ENCODE data around the gene PERM1.

DNA sequence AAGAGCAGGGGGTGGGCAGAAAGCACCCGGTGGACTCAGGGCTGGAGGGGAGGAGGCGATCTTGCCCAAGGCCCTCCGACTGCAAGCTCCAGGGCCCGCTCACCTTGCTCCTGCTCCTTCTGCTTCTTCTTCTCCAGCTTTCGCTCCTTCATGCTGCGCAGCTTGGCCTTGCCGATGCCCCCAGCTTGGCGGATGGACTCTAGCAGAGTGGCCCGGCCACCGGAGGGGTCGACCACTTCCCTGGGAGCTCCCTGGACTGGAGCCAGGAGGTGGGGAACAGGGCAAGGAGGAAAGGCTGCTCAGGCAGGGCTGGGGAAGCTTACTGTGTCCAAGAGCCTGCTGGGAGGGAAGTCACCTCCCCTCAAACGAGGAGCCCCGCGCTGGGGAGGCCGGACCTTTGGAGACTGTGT is 121.0 kb downstream of the OR4F5 start:
- PRO-cap, result no peak

- PRO-cap, result no peak
These were observed 103.6 kb upstream of the SAMD11 start for GRCh38 chr1:819919-820722.

DNA sequence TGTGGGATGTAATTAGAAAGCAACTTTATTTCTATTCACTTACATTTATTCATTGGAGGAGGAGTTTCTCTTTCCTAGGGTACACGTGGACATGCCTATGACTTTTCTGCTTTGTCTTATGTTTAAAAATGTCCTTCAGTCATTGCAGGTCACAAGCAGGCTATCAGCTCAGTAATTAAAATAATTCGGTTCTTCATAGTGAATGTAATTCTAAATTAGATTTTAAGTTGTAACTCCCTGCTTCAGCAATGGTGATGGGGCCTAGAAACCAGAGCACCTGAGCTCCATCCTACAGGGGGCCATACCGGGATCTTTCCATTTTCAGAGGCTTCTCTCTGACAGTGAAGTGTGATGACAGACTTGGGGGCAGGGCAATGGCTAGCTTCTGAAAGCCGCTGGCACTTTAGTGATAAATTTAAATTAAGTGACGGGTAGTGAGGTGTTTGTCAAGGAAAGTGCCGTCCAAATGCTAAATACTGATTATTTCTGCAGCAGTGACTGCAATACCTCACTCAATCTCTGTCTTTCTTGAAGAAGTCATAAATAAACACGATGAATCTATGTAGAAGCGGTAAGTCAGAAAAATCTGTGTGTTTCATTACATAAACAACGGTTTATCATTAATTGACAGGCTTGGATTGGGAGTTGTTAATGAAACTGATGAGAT is 92.5 kb upstream of the SAMD11 start:
- PRO-cap, result no peak

GRCh38 chr1:856026-856706 is 67.6 kb upstream of the SAMD11 start:
- PRO-cap, result no peak

DNA sequence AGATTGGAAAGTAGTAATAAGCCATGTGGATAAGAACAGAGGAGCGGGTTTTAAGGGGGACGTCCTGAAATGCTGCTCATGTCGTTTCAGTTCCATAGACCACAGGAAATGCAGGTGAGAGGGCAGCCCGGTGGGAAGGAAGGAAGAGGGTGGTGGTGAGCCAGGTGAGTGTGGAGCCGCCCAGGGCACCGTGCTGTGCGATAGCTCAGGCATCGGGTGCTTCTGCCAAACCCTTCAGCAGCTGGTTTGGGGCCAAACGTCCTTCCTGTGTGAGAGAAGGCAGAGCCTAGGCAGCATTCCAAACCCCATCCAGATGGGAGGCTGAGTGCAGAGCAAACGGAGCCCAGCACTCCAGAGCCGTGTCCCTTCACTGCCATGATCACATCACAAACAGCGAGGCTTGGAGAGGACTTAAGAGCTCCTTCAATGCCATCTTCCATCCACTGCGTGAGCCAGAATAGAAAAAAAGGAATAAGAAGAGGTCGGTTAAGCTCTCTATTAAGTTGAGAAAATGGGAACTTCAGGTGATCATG is 65.1 kb upstream of the SAMD11 start:
- PRO-cap, result no peak

DNA sequence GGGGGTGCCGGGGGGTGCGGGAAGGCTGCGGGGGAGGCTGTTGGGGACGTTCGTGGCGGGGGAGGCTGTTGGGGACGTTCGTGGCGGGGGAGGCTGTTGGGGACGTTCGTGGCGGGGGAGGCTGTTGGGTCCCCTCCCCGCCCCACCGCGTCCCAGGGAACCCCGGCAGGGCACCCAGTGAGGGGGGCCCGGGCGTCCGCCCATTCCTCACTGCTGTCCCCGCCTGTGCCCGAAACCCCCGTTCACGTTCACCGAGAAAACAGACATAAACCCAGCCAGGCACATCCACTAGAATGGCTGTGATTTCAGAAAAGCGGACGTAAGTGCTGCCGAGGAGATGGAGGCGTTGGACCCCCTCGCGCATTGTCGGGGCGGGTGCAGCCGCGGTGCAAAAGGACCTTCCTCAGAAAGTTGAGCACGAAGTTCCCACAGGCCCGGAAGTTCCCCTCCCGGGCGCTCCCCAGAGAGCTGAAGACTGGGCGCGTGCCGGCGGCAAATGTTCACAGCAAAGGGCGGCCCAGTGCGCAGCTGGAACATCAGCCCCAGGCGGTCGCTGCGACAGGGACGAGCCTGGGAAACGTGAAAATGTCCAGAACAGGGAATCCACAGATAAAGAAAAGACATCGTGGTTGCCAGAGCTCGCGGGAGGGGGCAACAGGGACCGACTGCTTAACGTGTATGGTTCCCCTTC is 18.6 kb upstream of the SAMD11 start:
- PRO-cap, result no peak

DNA sequence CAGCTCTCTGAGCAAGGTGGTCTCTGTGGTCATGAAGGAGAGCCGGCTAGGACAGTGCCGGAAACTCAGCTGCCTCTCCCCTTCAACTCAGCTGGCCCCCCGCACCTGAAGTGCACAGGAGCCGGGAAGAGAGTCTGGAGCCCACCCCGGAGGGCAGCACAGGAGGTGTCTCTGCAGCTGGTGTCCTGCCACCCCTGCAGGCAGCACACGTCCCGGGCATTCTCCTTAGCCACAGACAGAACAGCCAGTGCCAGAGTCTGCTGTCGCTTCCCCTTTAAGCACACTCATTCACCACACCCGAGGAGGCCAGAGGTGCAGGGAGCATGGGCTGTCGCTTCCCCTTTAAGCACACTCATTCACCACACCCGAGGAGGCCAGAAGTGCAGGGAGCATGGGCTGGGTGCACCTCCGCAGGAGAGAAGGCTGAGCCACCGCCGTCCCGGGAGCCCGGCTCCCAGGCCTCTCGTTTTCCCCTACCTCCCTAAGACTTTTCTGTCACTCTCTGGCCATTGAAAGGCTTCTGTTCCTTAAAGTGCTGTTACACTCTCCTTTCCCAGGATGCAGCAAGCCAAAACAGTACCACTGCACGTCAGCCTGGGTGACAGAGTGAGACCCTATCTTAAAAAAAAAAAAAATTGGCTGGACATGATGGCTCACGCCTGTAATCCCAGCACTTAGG is 17.0 kb upstream of the SAMD11 start:
- PRO-cap, result no peak

DNA sequence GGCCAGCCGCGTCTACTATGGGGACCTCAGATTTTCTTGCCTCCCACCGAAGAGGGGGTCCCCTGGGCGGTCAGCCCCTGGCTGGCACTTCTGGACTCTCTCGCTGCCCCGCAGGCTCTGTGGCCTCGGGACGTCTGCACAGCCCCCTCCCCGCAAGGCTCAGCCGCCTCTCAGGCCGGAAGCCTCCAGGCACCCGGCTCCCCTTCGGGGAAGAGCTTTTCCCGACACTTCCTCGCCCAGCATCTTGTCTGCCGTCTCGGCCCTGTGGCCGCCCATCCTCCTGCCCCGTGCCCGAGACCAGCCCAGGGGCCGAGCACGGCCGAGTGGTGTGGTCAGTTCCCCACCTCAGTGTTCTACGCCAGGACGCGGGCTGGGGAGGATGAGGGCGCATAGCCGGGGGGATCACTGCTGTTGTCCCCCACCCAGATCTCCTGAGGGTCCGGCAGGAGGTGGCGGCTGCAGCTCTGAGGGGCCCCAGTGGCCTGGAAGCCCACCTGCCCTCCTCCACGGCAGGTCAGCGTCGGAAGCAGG is 17.1 kb downstream of the SAMD11 start:
- PRO-cap, result no peak

DNA sequence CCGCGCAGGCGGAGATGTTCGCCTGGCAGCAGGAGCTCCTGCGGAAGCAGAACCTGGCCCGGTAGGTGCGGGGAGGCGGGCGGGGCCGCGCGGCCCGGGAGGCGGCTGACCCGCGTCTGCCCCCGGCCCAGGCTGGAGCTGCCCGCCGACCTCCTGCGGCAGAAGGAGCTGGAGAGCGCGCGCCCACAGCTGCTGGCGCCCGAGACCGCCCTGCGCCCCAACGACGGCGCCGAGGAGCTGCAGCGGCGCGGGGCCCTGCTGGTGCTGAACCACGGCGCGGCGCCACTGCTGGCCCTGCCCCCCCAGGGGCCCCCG is 16.7 kb downstream of the NOC2L start:
- PRO-cap, result no peak

- PRO-cap, result no peak
These were observed 13.0 kb downstream of the NOC2L start for GRCh38 chr1:946004-946570.

DNA sequence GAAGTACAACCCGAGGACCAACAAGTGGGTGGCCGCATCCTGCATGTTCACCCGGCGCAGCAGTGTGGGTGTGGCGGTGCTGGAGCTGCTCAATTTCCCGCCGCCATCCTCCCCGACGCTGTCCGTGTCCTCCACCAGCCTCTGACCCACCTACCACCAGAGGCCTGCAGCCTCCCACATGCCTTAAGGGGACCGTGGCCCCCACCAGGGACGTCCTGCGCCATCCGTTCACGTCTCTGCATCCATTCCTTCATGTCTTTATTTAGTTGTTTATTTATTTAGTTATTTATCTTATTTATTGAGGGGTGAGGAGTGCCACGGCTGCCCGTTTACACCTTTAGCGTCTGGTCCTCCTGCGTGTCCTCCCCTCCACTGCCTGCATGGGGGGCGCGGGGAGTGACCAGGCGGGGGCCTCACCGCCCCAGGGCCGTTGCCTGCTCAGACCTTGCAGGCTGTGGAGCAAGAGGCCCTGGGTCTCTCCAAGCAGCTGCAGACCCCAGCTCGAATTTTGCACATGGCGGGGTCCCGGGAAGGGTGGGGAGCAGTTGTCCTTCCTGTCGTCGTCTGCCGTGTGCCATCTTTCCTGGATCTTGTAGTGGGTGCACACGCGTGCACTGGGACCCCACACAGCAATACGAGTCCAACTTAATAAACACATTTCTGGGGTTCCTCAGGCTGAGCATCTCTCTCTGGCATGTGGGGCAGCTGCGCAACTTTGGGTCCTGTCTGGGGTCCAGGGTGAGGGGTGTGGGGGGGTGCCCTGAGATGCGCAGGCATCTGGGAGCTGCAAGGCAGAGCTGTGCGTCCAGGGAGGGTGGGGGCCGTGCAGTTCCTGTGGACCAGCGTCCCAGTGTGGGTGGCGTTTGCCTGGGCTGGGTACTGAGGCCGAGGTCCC is 988 bp upstream of the PLEKHN1 start:
- PRO-cap, result no peak

- PRO-cap, result no peak
These were observed 1.2 kb downstream of the PERM1 start for GRCh38 chr1:980522-981175.

GRCh38 chr1:981895-982650 is at the start of gene PERM1:
Gene PERM1 (minus strand): TSS chr1:982093.
- PRO-cap, result no peak

DNA sequence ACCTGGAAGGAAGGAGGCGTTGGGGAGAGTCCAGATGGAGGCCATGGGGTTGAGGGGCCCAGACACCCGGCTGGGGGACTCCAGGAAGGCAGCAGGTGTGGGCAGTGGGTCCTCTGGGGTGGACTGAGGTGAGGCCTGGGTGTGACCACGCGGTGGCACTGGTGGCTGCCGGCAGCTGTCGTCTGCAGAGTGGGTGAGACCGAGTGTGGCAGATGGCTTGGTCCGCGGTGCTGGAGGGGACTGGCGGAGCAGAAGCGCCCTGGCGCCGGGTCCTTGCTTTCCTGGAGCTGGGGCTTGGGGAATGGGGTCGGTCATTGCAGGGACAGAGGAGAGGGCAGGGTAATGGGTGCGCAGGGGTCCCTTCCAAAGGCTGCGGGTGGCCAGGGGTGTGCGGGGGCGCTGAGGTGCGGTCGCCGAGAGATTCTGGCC is 12.5 kb downstream of the AGRN start:
- PRO-cap, result no peak

DNA sequence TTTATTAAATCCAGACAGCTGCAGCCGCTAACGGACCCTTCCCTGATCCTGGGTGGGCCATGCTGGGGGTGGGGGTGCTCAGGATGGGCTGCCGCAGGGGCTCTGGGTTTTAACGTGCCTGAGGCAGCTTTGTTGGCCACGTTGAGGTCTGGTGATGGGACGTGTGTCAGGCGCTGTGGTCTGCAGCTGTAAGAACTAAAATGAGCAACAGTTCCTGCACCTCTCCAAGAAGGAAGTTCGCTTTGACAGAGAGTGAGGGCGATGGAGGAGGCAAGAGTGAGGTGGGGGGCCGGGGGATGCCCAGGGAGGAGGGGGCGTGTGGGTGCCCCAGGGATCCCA is 19.6 kb downstream of the AGRN start:
- PRO-cap, result no peak

DNA sequence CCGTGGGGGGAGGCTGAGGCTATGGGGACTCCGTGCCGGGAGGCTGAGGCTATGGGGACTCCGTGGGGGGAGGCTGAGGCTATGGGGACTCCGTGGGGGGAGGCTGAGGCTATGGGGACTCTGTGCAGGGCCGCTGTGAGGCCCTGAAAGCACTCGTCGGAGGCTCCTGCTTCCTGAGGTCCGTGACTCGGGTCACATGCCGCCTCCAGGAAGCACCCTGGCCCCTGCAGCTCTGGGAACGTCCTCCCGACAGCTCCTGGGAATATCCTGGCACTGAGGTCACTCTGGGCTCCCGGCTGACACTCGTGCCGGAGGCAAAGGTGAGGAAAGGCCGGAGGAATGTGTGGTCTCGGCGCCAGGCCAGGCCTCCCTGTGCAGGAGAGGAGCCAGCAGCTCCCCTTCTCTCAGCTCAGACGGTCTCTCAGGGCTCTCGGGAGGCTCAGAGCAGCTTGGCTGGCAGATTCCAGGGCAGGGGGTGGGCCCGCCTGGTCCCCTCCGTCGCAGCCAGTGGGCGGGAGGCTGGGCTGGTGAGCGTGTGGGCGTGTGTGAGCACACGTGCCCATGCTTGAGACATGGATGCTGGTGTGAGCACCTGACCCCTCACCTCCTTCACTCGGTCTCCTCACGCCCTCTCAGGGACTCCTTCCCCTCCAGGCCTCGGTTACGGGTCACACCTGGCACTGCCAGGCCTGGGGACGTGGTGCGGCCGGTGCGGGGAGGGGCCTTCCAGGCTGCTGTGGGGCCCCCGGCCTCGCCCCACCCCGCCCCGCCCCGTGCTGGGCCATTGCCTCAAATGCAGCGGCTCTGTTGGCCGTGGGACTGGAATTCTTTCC is 5.4 kb upstream of the RNF223 start:
- PRO-cap, result bidirectional peak, plus-strand start at position 443 of the sequence, minus-strand start at position 423 of the sequence

- PRO-cap, result no peak
These were observed 2.5 kb upstream of the TNFRSF18 start for GRCh38 chr1:1208772-1209430.

- PRO-cap, result no peak
These were observed 464 bp downstream of the TNFRSF4 start for GRCh38 chr1:1213514-1213863.

DNA sequence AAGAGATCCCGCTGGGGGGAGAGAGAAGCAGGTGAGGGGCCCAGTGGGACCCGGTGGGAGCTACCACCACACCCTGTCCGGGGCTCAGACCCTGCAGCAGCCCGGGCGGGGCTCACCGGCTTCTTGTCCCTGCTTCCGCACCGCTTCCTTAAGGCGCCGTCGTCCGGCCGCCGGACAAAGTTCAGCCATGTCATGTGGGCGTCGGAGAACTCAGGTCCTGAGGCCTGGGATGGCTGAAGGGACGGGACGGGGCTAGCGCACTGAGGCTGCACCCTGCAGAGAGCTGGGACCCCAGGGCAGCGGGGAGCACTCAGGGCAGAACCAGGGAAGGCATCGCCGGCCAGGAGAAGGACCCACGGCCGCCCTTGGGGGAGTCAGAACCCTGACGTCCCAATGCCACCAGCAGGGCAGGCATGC is 2.2 kb downstream of the C1QTNF12 start:
- PRO-cap, result no peak

DNA sequence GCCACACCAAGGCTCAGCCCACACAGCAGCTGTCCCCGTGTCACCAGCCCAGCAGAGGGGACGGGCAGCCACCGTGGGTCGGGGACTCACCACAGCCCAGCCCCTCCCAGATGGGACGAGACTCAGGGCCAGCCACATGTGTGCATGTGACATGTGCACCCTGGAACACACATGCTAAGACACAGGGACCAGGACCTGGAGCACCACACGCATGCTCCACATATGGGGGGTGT is 4.1 kb downstream of the ACAP3 start:
- PRO-cap, result no peak